Left ventricle myocardium (tissue), 1 donor: Measurements from ENCODE around the genes KIF21A and YAF2.

DNA sequence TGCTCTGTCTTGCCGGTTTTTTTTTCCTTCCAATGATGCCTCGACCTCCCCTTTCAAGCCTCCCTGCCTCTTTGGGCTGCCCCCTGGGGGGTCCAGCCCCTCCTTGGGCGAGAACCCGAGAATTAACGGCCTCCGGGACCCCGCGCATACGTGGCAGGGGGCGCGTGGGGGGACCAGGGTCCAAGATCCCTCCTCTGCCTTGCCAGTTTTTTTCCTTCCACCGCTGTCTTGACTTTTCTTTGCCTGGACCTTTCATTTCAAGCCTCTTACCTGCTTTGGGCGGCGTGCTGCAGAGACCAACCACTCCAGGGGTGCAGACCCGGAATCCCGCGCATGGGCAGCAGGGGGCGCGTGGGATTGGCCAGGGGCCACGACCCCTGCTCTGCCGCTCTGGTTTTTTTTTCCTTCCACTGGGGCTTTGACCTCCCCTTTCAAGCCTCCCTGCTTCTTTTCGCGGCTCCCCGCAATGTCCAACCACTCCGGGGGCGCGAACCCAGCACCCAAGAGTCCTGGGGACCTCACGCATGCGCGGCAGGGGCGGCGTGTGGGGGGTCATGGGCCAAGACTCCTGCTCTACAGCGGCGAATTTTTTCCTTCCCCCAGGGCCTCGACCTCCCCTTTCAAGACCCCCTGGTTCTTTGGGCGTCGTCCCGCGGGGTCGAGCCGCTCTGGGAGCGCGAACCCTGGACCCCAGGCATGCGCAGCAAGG, 325.0 kb downstream of the ALG10 start:
- PRO-cap: no peak

DNA sequence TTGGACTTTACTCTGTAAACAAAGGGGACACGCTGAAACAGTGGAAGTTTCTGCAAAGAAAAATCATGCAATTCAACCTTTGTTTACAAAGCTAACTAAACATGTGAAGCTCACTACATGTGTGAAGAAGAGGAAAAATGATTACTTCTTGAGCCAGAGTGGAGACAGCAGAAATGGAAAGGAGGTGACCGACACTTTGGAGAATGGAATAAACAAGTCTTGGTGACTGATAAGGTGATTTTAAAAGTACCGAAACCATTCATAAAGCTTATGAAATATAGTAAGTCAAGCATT, 13.1 kb downstream of the CPNE8 start:
- PRO-cap: no peak

GRCh38 chr12:39442266-39442958, 508 bp downstream of the KIF21A start:
- PRO-cap: no peak

- PRO-cap: bidirectional peak, plus-strand start at chr12:39443270, minus-strand start at chr12:39443120; bidirectional peak, plus-strand start at chr12:39443475, minus-strand start at chr12:39443578
Observed at GRCh38 chr12:39442959-39443764, at the start of gene KIF21A. Gene KIF21A (minus strand): TSS chr12:39443120.

DNA sequence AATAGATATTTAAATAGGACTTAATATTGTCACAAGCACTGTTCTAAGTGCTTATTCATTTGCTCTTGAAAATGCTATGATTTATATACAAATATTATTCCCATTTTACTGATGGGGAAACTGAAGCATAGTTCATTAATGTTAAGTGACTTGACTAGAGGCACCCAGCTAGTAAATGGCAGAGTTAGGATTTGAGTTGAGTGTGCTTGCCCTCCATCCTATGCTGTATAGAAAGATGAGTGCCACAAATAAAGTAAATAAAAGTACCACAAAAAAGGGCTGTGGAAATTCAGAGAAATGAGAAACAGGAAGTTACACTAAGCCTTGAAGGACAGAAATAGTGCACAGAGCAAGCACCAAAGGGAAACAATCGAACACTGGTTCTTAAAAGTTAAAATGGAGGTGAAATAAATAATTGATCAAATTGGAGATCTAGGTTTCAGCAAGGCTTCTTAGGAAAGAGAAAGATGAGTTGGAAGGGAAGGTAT, 2.8 kb downstream of the C12orf40 start:
- PRO-cap: no peak

DNA sequence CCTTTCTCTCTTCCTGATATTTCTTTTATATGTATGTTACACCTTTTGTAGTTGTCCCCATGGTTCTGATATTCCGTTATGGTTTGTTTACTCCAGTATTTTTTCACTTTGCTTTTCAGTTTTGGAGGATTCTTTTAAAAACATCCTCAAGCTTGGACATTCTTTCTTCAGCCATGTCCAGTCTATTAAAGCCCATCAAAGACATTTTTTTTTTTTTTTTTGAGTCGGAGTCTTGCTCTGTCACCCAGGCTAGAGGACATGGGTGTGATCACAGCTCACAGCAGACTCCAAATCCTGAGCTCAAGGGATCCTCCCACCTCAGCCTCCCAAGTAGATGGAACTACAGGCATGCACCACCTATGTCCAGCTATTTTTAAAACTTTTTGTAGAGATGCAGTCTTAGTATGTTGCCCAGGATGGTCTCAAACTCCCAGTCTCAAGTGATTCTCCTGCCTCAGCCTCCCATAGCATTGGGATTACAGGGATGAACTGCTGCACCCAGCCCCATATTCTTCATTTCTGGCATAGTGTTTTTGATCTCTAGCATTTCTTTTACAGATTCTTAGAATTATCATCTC, 31.8 kb downstream of the SLC2A13 start:
- PRO-cap: no peak

GRCh38 chr12:40137091-40137627, 31.3 kb upstream of the SLC2A13 start:
- PRO-cap: no peak

- PRO-cap: no peak
Observed at GRCh38 chr12:40156389-40156798, 50.5 kb upstream of the SLC2A13 start.

- PRO-cap: no peak
Observed at GRCh38 chr12:40225178-40226114, 649 bp downstream of the LRRK2 start.

DNA sequence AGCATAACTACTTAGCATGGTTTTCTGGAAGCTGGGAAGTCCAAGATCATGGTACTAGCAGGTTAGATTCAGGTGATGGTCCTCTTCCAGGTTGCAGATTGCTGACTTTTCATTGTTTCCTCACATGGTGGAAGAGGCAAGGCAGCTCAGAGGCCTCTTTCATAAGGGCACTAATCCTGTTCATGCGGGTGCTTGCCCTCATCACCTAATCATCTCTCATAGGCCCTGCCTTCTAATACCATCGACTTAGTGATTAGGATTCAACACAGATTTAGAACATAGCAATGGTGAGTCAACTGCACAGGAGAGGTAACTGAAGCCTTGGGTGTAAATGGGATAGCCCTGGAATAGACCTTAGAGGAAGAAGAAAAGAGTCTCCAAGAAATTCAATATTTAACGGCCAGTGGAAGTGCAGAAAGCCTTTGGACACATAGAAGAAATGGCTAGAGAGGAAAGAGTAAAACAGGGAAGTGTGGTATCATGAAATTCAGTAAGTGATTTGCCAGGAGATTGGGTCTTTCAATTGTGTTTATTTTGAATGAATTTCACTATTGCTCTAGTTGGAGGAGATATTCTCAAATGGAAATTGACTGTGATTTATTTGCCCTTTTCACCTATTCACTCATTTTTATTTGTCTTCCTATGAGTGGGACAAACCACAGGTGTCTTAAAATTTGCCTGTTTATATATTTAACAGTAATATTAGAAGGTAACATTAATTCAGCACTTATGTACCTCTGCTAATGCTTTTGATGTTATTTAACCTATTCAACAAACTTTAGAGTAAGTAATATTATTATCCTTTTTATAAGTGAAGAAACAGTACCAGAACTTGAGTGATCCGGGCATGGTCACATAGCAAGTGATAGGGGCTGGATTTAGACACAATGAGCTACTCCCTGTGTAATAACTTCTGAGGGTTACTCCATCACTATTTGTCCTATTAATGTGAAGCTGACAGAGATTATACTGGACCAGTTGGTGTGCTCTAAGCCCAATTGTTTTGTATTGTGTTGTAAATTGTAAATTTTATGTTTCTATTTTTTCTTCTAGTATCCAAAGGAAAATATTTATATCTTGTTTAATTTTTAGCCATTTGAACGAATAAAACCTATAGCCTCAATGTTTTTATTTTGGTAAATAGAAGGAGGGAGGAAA, 69.5 kb downstream of the PDZRN4 start:
- PRO-cap: no peak

DNA sequence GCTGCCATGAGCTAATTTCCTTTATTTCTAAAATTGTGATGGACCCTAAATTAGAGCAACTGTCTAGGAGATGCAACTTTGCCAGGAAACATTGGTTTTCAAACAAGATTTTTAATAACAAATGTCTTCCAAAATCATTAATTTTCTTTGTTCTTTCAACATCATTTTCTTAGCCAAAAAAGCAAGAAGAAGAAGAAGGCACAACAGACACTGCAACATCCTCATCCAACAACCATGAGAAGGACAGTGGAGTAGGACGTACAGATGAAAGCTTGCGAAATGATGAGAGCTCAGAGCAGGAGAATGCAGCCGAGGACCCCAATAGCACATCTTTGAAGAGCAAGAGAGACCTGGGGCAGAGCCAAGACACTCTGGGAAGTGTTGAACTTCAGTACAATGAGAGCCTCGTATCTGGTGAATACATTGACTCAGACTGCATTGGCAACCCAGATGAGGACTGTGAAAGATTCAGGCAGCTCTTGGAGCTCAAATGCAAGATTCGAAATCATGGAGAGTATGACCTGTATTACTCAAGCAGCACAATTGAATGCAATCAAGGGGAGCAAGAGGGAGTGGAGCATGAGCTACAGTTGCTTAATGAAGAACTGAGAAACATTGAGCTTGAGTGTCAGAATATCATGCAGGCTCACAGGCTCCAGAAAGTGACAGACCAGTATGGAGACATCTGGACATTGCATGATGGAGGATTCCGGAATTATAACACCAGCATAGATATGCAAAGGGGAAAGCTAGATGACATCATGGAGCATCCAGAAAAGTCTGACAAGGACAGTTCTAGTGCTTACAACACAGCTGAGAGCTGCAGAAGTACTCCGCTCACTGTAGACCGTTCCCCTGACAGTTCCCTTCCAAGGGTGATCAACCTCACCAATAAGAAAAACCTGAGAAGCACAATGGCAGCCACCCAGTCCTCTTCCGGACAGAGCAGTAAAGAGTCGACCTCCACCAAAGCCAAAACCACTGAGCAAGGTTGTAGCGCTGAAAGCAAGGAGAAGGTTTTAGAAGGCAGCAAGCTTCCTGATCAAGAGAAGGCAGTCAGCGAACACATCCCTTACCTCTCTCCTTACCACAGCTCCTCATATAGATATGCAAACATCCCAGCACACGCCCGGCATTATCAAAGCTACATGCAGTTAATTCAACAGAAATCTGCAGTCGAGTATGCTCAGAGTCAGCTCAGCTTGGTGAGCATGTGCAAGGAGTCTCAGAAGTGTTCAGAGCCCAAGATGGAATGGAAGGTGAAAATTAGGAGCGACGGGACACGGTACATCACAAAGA, 384.5 kb downstream of the PDZRN4 start:
- PRO-cap: no peak

DNA sequence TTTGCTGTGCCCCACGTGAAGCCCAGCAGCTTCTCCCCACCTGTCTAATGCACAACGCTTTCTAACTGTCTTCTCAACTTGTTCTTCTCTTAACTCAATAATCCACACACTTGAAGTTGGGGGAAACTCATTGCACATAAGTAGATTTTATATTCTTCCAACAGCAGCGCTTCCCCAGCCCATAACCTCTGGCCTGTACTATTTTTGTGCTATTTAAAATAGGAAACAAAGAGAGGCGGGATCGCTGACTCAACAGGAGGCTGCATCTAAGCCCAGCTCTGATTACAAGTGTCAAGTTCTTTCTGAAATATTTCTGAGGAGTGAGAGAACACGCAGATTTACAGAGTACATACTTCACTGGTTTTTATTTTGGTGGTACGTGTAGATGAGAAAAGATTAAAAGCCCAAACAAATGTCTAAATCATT, 226.6 kb downstream of the GXYLT1 start:
- PRO-cap: no peak

DNA sequence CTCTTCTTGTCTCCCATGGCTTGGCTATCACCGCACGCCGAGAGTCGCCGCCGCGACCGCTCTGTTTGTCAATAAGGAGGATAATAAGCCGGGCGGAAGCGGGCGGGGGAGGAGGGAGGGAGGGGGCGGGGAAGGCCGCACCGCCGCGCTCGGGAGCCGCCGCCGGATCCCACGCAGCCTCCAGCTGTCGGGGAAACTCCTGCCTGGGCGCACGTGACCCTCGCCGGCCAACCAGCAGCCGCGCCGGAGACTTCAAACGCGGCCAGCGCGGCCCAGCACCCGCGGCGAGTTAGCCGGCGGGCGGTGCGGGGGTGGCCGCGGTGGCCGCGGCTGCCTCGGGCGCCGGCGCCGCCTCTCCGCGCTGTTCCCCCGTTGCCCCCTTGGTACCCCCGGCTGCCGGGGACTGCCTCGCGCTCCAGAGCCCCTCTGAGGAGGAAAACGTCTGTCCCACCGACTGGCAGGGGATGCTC, at the start of gene YAF2:
YAF2 (minus strand) TSS at position 85 of the 470 bp plus-strand sequence.
- PRO-cap: bidirectional peak, plus-strand start at position 282 of the sequence, minus-strand start at position 85 of the sequence

- PRO-cap: no peak
Observed at GRCh38 chr12:43291029-43291572, 260.9 kb downstream of the ADAMTS20 start.

- PRO-cap: no peak
Observed at GRCh38 chr12:43805339-43805591, 852 bp downstream of the TWF1 start.

GRCh38 chr12:43892375-43893218, 56.7 kb downstream of the TMEM117 start:
- PRO-cap: no peak

DNA sequence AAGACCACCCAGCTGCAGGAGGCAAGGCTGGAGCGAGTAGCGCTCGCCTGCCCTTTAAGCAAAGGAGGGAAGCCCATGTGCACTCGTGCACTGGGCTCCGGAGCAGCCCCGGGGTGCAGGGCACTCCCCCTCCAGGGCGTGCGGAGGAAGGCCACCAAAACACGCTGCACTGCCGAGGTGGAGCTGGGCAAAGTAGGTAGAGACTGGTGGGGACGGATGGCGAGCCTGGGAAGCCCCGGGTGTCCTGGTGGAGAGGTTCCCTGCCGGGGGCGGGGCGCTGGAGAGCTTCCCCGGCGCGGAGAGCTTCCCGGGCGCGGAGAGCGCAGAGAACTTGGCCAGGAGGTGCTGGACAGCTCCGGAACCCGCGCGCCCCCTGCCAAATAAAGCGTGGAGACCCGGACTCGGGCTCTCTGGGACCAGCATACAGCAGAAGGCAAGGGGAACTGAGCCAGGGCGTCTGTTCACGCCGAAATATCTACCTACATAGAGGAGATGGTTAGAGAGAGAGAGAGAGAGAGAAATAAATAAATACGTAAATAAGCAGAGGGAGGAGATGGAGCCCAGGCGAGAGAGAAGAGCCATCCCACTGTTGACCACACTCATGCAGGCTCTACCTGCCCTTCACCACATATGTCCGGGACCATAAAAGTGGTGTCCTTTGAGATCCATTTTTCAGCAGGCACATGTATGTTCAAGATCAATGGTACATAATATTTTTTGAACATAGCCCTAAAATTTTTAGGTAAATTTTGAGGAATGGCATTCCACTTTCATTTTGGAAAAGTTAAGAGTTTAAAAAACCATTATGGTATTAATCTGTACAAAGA, 747 bp upstream of the NELL2 start:
- PRO-cap: no peak

DNA sequence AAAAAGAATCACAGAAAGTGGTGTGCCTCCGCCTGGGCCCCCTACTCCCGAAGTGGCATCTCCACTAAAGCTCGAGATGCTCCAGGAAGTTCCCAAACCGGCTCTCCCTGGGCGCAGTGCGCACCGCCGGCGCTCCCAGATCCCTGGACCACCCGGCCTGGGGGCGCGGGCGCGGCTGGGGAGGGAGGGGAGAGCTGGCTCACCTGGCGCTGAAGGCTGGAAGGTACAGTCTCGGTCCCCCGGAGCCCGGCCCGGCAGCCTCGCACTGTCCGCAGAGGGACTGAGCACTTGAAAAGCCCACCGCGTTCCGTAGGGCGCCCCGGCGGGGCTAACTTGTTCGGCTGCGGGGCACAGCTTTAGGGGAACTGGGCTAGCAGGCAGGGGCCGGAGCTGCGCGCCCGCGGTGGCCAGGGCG, 570 bp downstream of the DBX2 start:
- PRO-cap: no peak

- PRO-cap: no peak
Observed at GRCh38 chr12:45235089-45235726, 19.3 kb downstream of the ANO6 start.

DNA sequence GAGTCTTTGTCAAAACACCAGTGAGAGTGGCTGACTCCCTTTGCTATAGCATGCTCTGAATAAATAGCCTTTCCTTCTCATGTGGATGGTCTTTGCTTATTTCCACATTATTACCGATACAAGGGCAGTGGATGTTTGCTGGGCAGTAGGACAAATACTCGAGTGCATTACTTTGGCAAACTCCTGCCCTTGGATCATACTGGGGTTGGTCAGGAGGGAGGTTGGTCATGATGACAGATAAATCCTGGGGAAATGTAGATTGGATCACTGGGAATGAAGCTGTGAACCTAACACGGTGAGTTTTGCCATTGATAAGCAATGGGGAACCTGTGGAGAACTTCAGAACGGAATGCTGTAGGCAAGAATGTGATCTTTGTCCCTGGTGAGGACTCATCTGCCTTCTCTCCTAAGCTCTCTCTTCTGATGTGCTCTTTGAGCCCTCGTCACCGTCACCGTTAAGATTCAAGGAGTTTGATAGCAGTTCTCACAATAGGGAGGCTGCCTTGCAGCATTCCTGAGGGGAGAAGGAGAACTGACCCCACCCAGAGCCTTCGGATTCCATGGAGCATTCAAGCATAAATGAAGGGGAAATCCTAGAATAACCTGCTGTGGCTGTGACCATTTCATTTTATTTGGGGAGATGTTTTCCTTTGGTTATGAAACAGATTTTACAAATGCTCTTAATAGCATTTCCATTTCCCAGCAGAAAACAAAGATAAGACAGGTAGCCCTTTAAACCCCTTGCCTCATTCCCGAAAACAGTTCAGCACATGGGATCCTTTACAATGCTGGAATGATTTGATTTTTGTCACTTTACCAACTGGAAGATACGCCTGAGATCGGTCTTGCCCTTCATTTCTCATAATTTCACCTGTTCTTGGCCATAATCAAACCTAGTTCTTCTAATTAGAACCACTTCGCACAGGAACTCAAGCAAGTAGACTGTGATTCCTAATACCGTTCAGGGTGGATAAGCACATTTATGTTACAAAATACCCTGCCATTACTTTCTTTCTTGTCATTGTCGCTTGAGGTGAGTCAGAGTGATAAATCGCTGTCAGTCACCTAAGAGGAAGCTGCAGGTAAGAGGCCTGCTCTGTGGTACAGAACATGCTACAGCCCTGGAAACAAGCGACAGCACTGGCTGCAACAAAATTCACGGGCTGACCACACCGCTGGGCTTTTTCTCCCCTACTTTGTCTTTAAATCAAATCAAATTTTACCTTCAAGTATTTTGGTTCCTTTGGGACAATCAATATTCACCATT, 217.8 kb downstream of the ANO6 start:
- PRO-cap: no peak